Gastrocnemius medialis (tissue), 3 donors: ENCODE measurements around the gene IFT20.

DNA sequence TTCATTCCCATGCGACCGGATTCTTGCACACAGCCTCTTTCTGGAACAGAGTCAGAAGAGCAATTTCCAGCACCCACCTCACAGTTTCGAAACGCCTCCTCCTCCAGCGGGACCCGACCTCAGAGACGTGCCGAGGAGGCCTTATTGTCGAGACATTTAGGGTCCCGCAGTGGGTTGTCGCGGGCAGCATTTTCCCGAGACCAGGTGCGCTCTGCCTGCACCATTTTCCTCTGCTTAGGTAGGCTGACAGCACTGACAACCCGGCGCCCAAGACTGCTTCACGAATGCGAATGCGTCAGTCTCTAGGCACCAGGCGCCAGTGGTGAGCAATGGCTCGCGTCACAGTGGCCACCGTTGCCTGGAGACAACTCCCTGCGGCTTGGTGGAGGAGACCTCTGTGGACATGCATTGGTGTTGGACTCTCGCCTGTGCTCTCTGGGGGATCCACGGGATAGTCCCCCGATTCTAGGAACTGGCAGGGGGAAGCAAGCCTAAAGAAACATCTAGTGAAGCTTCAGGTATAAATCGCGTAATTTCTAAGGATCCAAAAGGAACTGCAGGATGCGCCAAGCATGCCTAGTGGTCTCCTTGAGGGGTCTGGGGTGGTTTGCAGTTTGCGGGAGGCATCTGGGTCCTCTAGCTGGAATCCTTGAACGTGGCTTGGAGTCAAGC lies 1000.2 kb downstream of the KCNJ18 start:
- PRO-cap, result no peak
- RAMPAGE, long total RNA, 3 experiments, result no peak in any of the 3 experiments

DNA sequence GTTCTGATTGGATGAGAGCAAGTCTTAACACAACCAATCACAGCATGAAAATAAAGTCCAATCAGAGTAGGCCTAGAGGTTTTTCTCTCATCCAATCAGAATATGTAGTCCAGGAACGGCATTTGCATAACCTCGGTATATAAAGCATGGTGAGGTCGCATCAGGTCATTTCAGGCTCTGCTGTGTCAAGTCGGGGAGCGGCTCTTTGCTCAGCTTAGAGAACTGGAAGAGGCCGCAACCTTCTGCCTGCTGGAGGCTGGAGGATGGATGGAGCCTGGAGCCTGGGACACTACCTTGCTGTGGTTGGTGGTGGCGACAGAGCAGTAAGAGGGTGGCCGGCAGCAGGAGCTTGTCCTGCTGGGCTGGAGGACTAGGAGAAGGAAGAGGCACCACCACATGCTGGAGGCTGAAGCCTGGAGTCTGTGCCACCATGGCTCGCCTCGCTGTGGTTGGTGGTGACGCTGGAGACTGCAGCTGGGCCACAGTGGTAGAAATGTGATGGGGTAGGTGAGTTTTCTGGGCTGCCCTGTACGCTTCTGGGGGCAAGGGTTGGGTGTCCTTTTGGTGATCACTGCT lies 204.4 kb upstream of the WSB1 start:
- PRO-cap, result no peak
- RAMPAGE, long total RNA, 3 experiments, result no peak in any of the 3 experiments

GRCh38 chr17:27319660-27320745 lies 26.1 kb downstream of the WSB1 start:
- PRO-cap, result unidirectional peak, minus-strand start at chr17:27319948; unidirectional peak, plus-strand start at chr17:27320387
- RAMPAGE, long total RNA, 3 experiments, result no peak in any of the 3 experiments

DNA sequence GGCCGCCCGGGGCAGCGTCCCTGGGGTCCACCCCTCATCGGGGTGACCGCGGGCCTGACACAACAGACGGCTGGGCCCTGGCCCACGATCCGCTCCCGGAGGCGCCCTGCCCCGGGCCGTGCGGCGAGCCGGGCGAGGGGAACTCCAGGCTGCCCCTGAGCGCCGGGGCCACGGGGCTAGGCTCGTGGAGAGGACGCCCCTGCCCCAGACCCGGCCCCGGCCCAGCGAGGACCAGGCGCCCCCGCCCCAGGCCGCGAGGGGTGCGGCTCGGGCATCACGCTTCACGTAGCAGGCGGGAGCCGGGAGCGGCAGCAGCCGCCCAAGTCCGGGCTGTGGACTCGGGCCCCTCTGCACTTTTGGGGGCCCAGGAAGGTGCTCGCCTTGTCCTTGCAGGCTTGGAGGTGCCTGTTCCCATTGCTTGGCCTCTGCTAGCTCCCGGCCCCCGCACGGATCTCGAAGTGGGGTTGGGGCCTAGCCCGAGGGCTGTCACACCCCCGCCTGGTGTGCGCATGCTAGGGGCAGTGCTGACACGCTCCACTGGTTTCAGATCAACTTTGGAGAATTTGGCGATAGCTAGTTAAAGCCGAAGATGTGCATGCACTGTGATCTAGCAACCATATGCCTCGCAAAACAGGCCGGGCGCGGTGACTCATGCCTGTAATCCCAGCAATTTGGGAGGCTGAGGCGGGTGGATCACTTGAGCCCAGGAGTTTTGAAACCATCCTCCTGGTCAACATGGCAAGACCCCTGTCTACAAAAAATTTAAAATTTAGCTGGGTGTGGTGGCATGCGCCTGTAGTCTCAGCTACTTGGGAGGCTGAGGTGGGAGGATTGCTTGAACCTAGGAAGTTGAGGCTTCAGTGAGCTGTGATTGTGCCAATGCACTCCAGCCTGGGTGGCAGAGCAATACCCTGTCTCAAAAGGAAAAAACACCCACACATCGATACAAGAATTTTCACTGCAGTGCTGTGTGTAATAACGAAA lies 55.7 kb downstream of the WSB1 start:
- PRO-cap, result no peak
- RAMPAGE, long total RNA, 3 experiments, result no peak in any of the 3 experiments

- PRO-cap, result no peak
- RAMPAGE, long total RNA, 3 experiments, result no peak in any of the 3 experiments
Measured at GRCh38 chr17:27458194-27458971, 2.1 kb downstream of the KSR1 start.

- PRO-cap, result no peak
- RAMPAGE, long total RNA, 3 experiments, result no peak in any of the 3 experiments
Measured at GRCh38 chr17:27481318-27481911, 25.2 kb downstream of the KSR1 start.

GRCh38 chr17:27486234-27486955 lies 30.1 kb downstream of the KSR1 start:
- PRO-cap, result no peak
- RAMPAGE, long total RNA, 3 experiments, result no peak in any of the 3 experiments

- PRO-cap, result unidirectional peak, plus-strand start at chr17:27494957
- RAMPAGE, long total RNA, 3 experiments, result no peak in any of the 3 experiments
Measured at GRCh38 chr17:27494142-27495084, 38.2 kb downstream of the KSR1 start.

- PRO-cap, result no peak
- RAMPAGE, long total RNA, 3 experiments, result no peak in any of the 3 experiments
Measured at GRCh38 chr17:27506427-27506769, 50.1 kb downstream of the KSR1 start.

DNA sequence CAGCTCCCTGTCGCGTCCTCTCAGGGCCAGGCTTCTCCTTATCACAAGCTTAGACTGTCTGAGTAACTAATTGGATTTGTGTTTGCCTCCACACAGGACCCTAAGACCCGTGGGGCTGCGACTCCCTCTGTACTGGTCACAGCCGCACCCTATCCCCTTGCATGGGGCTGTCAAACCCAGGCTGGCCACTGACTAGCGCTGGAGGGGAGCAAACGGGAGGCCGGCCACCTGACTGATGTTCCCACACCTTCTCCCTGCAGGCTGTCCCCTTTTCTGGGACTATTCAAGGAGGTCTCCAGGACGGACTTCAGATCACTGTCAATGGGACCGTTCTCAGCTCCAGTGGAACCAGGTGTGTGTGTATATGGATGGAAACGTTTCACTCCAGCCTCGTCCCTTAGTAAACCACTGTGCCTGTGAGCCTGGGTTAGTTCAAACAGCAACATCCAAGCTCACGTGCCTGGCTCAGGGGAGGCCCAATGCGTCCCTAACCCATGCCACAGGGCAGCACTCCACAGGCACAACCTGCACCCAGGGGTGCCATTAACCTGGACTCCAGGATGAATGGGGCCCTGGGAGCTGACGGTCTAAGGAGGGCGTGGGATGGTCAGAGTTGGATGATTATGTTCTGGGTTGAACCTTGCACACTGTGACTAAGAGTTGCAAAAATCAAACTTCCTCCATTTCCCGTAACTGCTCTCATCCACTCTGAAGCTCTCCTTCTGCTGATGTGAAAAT lies 7.2 kb downstream of the LGALS9 start:
- PRO-cap, result no peak
- RAMPAGE, long total RNA, 3 experiments, result no peak in any of the 3 experiments

DNA sequence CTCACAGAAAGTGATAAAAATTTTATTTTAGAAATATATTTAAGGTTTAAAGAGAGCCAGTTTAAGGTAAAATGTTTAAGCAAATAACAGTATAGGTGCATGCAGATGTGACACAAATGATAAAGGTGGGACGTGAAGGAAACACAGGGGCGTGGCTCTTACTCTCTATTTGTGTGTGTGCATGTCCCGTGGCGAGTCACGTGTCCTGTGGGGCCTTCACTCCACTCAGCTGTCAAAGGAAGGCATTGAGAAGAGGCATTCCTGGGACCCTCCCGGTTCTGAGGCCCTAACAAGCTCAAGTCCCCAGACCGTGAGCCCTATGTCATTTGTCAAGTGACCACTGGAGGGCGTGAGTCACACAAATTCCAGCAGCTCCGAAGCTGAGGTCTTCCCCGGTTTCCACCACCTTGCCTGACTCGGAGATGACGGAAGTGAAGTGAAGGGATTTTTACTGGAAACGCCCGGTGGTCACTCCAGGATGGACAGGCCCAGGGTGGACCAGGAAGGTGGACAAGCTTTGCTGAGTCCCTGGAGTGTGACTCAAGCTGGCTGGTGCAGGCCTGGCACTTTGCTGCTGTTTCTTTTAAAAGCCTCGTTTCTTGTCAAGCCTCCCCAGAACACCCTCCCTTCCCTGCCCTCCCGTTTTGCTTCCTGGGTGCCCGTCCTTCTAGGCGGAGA lies 5.1 kb upstream of the NOS2 start:
- PRO-cap, result no peak
- RAMPAGE, long total RNA, 3 experiments, result no peak in any of the 3 experiments

- PRO-cap, result no peak
- RAMPAGE, long total RNA, 3 experiments, result no peak in any of the 3 experiments
Measured at GRCh38 chr17:28235324-28235804, 83.6 kb upstream of the TMEM97 start.

- PRO-cap, result no peak
- RAMPAGE, long total RNA, 3 experiments, result no peak in any of the 3 experiments
Measured at GRCh38 chr17:28320048-28320675, 1.2 kb downstream of the TMEM97 start.

GRCh38 chr17:28326963-28327503 lies 8.0 kb downstream of the TMEM97 start:
- PRO-cap, result no peak
- RAMPAGE, long total RNA, 3 experiments, result no peak in any of the 3 experiments

GRCh38 chr17:28335265-28335905 lies at the start of gene IFT20:
Gene IFT20, minus strand, starts transcription at chr17:28335472.
- PRO-cap, result bidirectional peak, plus-strand start at chr17:28335761, minus-strand start at chr17:28335453
- RAMPAGE, long total RNA, 3 experiments, result start-site peak on the plus strand in 2 of 3 experiments, at chr17:28335755-28335810 at its widest, 214 to 303 reads per replicate; start-site peak on the minus strand in 2 of 3 experiments, at chr17:28335447-28335481 at its widest, 92 to 121 reads per replicate

DNA sequence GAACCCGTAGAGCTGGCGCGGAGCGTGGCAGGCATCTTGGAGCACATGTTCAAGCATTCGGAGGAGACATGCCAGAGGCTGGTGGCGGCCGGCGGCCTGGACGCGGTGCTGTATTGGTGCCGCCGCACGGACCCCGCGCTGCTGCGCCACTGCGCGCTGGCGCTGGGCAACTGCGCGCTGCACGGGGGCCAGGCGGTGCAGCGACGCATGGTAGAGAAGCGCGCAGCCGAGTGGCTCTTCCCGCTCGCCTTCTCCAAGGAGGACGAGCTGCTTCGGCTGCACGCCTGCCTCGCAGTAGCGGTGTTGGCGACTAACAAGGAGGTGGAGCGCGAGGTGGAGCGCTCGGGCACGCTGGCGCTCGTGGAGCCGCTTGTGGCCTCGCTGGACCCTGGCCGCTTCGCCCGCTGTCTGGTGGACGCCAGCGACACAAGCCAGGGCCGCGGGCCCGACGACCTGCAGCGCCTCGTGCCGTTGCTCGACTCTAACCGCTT lies 9.8 kb downstream of the SARM1 start:
- PRO-cap, result no peak
- RAMPAGE, long total RNA, 3 experiments, result no peak in any of the 3 experiments

GRCh38 chr17:28507643-28508215 lies 1.6 kb downstream of the FOXN1 start:
- PRO-cap, result no peak
- RAMPAGE, long total RNA, 3 experiments, result no peak in any of the 3 experiments

DNA sequence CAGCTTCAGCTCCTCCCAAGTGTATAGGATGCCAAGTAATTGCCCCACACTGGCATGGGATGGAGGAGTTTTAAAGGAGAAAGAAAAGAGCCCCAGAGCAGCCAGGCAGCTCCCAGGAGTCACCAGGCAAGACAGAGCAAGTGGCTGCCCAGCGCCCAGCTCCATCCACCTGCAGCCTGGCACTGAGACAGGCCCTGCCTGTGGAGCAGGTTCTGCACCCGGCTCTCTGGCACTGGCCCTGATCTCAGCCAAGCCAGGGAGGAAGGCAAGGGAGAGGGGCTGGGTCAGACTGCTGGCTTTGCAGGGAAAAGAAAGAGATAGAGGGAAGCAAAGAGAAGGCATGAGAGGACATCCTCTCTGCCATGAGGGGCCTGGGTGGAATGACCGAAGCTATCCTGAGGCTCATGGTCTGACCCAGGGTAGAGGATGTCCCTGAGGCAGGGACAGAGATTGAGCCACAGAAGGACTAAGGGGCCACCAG lies 21.8 kb downstream of the FOXN1 start:
- PRO-cap, result no peak
- RAMPAGE, long total RNA, 3 experiments, result no peak in any of the 3 experiments

- PRO-cap, result no peak
- RAMPAGE, long total RNA, 3 experiments, result no peak in any of the 3 experiments
Measured at GRCh38 chr17:28624048-28624674, 10.2 kb upstream of the RSKR start.

GRCh38 chr17:28640341-28641132 lies 4.4 kb downstream of the BLTP2 start:
- PRO-cap, result no peak
- RAMPAGE, long total RNA, 3 experiments, result start-site peak on the minus strand in 1 of 3 experiments, at chr17:28640586-28640669 at its widest, 22 reads per replicate